CMK (cell line): ENCODE data around the genes NR2C1 and FGD6.

DNA sequence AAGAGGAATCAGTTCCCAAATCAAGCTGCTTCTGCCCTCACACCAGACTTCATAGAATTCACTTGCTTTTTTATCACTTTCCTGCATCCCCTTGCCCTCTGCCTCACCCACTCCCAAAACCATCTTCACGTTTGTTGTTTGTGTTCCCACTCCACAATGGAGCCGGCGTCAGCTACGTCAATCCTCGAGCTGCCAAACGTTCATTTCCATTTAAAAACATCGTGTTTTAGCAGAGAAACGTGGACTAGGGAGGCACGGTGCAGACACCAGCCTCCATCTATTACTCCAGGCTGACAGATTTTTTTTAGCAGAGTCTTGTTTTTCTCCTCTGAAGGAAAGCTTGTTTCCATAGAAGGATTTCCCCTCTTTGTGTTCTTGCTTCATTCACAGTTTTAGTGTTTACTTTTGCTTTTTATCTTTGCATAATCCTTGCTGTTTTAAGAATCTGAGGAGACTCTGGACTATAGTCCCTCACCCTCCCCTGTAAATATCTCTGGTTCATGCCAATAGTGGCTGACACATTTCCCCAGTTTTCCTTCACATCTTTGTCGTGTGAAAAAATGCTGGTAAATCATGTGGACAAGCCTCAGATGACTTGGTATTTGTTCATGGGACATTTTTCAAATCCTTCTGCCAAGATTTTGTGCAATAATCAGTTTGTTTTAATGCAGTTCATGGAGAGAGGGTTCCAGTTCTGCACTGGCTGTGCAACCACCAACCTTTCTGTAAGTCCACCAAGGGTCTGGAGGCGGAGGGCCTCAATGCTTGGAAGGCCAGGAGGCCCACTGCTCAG is 39.8 kb upstream of the TMCC3 start:
- RRBS = no CpG with 5 or more reads among the region's 11 CpGs

- RRBS = no CpG with 5 or more reads among the region's 6 CpGs
These were observed 172.5 kb downstream of the NDUFA12 start for GRCh38 chr12:94830912-94831508.

DNA sequence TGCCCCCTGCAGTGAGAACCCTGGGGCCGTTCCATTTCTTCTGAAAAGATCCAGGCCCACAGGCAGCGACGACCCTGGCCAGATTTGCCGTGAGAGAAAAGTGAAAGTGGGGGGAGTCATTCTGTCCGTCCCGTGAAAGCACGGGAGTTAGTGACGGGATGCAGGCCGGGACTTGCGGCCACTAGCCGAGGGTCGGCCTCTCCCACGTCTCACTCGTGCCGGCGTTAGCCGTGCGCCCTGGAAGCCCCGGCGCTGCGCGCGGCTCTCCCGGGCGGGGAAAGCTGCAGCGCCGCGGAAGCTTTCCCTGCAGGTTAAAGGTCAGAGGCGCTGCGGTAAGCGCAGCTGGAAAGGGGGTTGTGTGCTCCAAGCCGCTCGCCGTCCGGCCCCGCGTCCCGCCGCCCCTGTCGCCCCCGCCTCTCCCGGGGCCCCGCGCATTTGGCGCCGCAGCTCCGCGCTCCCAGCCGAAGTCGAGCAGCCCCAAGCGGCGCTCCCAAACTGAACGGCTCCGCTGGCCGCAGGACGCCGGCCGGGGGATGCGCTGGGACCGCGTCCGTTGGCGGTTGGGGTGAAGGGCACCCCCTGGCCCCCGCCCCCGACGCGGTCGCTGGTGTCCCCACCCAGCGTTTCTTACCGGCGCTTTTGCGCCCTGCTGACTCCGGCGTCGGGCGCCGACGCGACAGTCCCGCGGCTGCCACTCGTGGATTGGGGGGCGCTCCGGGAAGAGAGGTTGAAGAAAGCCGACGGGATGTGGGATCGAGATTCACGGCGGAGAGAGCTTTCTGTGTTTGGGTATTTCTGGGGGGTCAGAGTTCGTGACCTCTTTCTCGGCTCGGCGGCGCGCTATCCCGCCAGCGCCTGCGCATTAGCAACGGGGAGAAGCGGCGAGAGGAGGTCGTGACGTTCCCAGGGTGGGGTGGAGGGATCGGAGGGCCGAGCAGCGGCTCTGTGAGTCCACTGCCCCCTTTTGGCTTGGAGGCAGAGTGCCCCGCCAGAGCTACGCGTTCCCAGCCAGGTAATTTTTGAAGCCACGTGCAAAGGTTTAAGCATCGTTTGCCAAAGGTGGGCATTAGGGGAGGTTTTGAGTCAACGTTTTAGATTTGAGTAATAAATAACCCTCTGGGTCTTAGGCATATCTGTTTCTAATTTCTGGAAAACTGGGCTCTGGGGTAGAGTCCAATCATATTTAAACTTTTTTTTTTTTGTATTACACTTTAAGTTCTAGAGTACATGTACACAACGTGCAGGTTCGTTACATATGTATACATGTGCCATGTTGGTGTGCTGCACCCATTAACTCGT is at the start of gene NR2C1:
TSS of gene NR2C1 (minus strand) at position 870 of the 1,299 bp plus-strand sequence.
- RRBS = 1% methylated on average over 52 of the region's 115 CpGs

- RRBS = no CpG with 5 or more reads among the region's 11 CpGs
These were observed 12.9 kb downstream of the FGD6 start for GRCh38 chr12:95204089-95204967.

GRCh38 chr12:95216877-95217723 is at the start of gene FGD6:
Gene FGD6 (minus strand): TSS chr12:95217467.
- RRBS = under 1% methylated on average over 19 of the region's 82 CpGs

DNA sequence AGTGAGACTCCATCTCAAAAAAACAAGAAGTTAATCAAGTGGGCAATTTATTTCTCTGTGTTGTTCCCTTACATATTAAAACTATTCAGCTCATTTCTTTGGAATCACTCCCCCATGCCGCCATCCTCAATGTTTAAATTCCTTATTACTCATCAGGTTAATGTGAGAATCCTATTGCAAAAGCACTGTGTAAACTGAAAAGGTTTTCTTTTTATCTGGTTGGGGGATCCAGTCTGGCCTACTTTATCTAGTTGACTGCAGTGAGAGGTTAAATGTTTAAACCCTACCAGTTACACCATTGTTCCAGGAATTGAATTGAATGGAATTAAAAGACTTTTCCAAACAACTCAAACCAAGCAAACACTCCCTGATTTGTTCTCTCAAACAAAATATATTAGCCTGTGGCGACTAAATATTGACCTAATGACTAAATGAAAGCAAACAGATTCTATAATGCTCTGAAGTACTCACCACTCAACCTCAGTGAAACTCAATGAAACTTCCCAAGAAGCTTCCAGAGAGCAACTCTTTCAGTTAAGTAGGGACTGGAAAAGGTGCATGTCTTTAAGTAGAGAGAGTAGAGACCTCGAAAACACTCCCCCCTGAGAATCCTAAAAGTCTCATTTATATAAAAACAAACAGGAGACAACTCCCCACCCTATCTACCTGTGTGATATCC is 100.5 kb downstream of the VEZT start:
- RRBS = no CpG with 5 or more reads among the region's 3 CpGs

GRCh38 chr12:95336255-95336879 is 118.8 kb downstream of the VEZT start:
- RRBS = no CpG with 5 or more reads among the region's 11 CpGs

GRCh38 chr12:95418059-95418422 is 55.9 kb upstream of the METAP2 start:
- RRBS = no CpG with 5 or more reads among the region's 1 CpG

GRCh38 chr12:95428444-95428894 is 45.5 kb upstream of the METAP2 start:
- RRBS = no CpG with 5 or more reads among the region's 5 CpGs

DNA sequence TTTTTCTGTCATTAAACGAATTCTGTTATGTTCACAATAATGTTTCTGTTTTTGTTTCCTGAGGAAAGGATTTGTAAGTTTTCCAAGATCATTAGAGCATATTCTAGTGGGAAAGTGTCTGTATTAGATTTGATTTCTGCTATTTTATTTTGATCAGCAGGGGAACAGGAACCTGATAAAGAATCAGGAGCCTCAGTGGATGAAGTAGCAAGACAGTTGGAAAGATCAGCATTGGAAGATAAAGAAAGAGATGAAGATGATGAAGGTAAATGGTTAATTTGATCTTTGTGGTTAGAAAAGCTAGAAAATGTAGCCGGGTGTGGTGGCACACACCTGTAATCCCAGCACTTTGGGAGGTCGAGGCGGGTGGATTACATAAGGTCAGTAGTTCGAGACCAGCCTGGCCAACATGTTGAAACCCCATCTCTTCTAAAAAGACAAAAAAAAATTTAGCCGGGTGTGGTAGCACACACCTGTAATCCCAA is 2.0 kb downstream of the METAP2 start:
- RRBS = no CpG with 5 or more reads among the region's 6 CpGs

DNA sequence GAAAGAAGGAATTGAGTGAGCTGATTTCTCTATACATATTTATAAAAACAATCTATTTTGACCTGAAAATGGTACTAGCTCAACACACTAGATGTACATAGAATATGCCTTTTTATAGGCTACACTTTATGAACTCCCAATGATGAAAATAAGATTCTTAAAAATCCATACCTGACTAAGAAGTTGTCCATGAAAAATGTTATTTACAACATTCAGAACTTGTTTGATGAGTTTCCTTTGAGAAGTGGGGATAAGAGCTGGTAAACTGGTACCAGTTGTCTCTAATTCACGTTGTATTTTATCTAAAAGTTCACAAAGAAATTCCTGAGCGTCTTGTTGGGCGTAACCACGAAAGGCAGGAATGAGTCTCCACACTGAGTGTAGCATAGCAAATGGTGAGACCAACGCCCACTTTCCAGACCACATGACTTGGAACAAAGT is 18.6 kb downstream of the USP44 start:
- RRBS = no CpG with 5 or more reads among the region's 5 CpGs

DNA sequence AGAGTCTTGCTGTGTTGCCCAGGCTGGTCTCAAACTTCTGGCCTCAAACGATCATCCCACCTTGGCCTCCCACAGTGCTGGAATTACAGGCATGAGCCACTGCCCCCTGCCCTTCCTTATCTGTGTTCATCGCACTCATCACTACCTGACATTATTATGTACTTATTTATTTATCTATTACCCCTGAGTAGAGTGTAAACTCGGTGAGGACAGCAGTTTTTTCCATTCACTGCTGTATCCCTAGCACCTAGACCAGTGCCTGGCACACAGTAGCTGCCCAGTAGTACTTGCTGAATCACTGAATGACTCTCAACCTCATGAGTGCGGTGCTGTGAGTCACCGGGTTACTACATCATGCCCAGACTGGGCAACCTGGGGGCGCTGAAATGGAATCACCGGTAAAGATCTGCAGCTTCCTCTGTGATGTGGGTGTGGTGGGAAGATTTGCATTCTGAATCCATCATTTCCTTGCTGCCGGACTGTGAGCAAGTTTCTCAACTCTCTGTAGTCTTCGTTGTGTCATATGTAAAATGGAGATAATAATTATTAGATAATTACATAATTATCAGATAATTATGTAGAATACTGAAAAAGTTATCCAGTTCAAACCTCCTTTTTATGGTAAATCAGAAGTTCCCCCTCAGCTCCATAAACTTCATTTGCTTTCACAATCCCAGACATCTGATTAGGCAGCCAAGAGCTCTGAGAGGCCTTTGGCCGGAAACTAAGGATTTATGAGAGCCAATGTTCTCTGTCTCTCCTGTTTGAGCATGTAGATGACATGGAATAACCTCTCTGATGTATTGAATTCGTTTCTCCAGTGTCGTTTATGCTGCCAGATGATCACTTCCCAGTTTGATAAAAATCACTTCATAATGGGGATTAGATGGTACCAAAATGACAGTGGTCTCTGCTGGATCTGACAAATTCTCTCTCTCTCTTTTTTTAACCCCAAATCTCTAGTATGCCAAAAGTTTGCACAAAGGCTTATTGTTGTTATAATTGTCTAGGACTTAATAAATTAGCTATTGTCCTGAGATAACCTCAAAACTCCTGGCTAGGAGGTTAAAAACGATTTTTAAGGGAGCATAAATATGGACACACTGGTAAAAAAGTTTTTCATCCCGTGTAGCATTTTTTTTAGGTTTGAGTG is 82.2 kb upstream of the USP44 start:
- RRBS = 94% methylated on average over 4 of the region's 14 CpGs

DNA sequence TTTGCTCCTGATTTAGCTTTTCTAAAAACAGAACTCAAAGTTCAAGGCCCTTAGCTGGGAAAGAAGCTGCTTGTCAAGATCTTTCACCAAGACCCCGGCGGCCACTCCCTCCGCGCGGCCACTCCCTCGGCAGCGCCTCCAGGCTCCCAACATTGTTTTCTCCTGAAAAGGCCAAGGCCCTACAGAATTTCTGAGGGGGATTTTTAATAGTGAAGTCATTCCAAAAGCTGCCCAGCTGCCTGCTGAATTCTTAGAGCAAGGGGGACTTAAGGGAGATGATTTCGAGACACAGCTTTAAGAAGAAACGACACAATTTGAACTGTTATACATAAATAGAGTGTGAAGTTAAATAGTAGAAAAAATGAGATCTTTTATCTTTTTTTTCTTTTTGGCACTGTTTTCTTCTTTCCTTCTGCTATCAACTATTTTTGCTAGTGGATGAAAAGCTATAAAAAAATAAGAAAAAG is 96.3 kb downstream of the NTN4 start:
- RRBS = no CpG with 5 or more reads among the region's 9 CpGs

GRCh38 chr12:95791232-95791875 is 790 bp upstream of the NTN4 start:
- RRBS = no CpG with 5 or more reads among the region's 27 CpGs

DNA sequence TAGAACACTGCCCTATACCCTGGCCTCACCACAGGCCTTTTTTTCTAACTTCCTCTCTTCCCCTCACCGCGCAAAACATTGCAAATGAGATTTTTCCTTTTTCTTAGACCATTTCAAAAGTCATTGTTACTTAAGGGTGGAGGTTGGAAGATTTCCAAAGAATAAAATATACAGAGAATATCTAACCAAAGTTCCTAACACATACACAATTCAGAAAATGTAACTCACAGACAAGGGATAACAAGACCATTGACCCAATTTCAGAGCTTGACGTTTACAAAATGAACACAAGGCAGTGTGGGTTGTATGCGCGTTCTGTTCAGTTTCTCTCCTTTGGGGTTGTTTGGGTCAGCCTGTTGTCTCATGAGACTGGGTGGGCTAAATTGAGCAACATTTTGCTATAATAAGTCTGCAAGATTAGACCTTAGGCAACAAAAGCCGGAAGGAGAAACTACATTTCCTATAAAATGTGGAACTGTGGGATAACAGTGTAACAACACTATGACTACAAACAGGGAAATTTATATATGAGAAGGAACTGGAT is 18.8 kb upstream of the LTA4H start:
- RRBS = no CpG with 5 or more reads among the region's 6 CpGs

DNA sequence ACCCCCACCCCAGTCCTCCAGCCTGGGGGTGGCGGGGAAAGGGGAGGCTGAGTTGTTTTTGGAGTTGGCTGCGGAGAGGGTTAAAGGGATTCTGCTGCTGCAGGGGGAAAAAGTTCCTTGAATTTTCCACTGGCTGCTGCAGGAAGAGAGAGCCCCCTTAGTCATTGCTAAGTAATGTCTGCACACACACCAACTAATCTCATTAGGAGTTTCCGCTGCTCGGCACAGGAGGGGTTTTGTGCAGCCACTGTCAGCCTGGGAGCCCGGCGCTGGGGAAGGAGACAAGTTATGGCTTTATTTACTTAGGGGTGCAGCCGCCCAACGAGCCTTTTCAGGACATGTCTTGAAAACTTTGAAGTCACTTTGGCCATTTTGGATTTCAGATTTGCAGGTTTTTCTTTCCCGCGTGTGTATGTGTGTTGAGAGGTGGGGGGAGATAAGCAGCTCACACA is 1.8 kb downstream of the ELK3 start:
- RRBS = no CpG with 5 or more reads among the region's 10 CpGs

DNA sequence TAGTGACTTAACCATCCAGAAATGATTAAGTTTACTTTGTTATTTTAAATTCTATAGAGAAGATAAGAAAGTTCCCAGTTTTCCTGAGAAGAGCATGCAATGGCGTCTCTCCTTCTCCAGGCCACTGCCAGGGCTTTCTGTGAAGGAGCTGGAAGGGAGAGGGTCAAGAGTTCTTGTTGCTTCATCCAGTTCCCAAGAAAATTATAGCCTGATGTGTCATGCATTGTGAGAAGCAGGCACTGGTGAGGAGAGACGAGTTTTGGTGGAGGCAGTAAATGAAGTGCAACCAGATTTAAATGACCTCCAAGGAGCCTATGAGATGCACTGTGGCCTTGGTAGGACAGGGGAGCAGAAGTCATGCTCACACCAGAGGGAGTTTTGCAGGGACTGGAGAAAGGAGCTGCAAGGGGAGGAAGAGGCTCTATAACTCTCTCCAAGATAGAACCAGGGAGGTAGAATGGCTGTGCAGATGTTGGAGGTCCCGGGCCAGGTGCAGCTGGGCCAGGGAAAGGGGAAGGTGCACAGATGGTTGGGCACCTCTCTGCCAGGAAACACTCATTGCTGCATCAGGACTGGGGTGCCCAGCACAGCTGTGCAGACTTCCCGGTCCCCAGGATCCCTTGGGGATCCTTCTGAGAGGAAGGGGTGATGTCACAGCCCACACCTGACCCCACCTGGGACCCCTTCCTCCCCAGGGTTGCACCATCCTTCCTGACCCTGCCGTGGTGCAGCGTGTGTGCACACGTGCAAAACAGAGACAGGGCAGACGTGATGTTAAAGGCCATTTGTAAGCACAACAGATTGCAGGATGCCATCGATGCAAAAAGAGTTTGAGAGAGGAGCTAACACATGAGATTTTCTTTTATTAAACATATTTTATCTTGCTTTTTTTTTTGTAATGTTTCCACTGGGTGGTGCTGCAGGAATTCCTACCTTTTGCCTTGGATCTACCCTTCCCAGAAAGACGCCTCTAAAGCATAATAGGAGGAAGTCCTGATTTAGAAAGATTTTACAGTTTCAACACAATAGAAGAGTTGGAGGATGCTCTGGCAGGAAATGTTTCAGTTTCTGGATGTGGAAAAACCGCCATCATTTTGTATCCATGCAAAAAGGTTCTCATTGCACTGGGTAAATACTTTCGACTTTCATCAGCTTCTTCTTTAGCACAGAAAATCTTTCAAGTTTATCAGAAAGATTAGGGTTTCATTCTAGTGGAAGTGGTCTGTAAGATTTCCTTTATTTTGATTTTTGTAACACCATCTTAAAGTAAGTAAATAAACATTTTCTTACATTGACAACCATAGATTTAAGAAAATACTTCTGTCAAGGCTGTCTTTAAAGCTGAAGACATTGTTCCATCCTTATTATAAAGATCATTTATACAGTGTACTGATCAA is 14.7 kb downstream of the ELK3 start:
- RRBS = no CpG with 5 or more reads among the region's 12 CpGs

DNA sequence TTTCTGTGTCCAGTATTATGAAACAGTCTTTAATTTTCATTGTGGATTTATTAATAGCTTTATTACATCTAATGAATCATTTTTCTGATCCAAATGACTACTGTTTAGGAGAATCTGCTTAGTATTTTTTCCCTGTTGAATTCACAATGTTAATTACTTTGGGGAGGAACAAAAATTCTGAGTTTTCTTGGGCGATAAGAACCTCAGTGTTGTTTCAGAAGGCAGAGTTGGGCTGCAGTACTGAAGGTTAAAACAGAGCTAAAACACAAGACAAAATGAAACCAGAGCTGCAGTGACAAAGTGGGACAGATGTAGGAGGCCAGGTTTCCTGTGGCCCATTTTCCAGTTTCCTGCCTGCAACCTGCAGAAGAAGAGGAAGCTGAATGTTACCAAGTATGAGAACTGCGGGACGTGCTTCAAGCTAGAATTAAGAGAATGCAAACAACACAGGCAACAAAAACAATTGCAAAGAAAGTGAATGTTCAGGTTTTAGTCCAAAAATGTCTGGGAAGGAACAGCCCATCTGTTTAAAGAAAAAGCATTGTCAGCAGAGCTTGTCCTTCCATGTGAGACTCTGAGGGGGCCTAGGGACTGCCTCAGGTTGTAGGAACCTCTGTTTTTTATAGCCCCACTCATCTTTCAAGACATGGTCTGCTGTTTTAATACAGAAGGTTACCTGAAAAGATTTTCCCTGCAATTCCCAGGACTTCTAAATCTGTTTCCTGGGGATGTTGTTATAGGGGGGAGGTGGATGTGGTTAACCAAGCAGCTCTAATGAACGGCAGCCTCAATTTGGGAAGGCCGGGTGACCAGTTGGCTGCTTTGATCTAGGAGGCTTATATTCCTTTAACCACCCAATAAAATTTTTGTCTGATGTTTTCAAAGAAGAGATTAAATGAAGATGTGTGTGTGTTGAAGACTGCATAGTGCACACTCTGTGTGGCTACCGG is 17.9 kb downstream of the ELK3 start:
- RRBS = no CpG with 5 or more reads among the region's 6 CpGs

DNA sequence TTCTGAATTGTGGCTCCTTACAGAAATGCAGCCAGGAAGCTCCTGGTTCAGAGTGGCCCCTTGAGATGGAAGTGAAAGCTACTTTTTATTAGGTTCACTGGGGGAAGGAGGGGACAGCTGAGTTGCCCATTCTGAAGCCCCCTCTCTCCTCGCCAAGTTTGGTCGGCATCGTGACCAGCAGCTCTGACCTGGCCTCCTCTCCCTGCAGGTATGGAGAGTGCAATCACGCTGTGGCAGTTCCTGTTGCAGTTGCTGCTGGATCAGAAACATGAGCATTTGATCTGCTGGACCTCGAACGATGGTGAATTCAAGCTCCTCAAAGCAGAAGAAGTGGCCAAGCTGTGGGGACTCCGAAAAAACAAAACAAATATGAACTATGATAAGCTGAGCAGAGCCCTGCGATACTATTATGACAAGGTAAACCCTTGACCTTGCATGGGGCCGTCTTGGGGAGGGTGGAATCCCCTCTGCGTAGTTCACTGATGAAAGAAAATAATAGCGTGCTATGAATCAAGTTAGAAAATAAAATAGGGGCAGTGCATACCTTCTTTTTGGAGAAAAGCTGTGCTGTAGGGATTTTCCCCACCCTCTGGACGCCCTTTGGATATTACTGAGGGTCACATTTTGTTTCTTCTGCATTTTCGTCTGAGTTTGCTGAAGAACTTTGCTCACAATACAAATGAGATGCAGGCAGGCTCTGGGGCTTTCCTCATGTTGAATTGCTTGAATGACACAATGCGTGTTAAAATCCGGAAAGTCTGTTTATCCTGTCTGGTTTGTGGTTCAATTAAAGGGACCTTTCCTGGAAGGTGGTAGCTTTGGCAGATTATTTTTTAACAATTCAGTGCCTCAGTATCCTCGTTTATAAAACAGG is 29.4 kb downstream of the ELK3 start:
- RRBS = no CpG with 5 or more reads among the region's 16 CpGs

DNA sequence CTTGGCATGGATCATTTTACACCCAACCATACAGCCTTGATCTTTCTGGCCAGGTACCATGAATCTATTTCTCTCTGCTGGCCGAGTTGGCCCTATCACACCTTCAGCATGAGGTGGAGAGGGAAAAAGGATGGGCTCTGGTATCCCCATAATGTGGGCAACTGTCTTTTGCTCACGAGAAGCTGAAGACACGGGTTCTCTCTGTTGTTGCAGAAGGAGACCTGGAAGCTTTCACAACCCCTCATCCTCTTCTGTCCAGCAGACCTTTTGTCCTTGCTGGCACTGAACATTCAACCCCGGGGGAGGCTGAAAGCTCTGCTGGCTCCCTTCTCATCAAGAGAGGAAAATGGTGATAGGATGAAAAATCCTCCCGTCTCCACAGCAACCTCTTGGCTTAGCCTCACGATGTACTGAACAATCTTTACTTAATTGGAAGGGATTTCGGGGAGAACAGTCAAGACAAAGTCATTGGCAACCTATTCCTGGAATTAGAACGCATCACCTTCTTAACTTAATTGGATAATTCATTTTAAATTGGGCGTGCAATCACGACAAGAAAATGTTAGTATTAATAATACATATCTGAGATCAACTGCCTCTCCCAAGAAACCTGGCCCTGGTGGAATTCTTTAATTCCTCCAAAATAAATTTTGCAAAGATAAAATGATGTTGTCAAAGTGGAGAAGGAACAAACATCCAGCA is 39.0 kb downstream of the ELK3 start:
- RRBS = no CpG with 5 or more reads among the region's 10 CpGs